ENCODE data around the genes CELF6 and NEO1.

DNA sequence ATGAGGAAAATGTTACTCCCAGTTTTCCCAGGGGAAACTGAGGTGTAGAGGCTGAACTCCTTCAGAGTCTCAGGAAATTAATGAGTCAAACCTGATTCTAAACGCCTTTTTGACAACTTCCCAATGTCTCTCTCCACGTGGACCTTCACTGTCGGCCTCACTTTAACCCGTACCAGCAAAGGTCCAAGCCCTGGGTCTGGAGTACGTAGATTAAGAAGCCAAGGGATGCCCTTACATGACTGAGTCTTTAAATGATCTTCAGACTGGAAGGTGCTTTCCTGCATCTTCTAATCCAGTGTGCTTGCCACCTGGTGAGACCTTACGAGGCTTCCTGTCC is 1.7 kb downstream of the PKM start:
- RRBS, result no CpG with 5 or more reads among the region's 6 CpGs

GRCh38 chr15:72319576-72320836 is at the start of gene CELF6:
Gene CELF6, minus strand, starts transcription at chr15:72320157.
- RRBS, result 10% methylated on average over 35 of the region's 106 CpGs

DNA sequence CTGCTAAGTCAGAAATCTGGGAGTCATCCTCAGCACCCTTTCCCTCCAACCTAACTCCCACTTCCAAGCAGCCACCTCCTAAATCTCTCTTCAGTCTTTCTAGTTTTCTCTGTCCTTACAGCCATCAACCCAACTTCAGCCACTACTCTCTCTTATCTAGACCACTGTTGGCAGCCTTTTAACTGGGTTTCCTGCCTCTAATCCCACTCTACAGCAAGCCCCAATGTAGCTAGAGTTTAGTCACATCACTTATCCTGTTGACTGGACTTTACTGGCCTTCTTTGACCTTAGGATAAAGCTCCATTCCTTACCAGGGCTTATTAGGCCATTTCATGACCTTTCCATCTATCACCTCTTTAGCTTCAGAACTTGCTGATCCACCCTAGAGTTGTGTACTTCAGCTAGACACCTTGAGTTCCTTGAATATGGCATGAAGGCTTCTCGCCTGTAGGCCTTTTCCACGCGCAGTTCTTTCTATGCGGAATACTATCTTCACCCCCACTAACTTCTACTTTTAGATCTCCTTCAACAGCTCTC is 8.4 kb downstream of the HEXA start:
- RRBS, result no CpG with 5 or more reads among the region's 4 CpGs

DNA sequence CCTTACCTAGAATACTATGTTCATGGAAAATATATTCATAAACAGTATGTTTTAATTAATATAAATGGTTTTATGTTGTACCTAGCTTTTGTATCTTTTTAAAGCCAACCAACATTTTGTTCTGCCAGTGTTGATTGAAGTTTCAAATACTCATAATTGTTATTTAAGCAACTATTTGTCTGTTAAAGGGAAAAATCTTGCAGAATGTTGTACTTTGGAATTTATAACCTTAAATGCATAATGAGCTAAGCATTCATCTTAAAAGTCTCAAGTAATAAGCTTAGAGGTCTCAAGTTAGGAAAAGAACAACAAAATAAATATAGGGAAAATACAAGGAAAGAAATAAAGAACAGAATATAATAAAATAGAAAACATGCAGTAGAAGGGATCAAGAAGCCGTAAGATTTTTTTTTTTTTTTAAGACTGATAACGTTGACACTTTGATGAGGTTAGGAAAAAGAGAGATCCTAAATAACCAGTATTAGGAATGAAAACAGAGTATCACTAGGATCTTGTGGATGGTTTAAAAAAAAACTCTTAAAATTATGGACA is 57.7 kb downstream of the ARIH1 start:
- RRBS, result no CpG with 5 or more reads among the region's 2 CpGs

DNA sequence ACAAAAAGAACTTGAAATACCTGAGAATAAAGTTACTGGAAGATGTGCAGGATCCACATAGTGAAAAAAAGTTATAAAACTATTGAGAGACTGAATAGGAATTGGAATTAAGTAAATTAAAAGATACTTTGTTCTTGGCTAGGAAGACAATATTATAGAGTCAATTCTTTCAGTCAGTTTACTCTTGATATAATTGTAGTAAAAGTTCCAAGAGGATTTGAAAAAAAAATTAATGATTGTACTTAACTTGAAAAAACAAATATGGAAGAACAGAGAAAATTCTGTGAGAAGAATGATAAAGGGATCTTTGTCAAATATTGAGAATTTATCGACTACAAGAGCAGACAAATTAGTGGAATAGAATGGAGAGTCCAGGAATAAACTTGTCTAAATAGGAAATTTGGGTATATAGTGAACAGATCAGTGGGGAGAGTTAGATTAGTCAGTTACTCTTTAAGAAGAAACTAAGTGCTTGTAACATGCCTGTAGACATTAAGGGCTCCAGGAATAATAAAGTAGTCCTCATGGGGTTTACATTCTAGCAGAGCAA is 67.3 kb downstream of the ARIH1 start:
- RRBS, result no CpG with 5 or more reads among the region's 1 CpG

- RRBS, result no CpG with 5 or more reads among the region's 2 CpGs
Observed at GRCh38 chr15:72548044-72548499, 73.9 kb downstream of the ARIH1 start.

DNA sequence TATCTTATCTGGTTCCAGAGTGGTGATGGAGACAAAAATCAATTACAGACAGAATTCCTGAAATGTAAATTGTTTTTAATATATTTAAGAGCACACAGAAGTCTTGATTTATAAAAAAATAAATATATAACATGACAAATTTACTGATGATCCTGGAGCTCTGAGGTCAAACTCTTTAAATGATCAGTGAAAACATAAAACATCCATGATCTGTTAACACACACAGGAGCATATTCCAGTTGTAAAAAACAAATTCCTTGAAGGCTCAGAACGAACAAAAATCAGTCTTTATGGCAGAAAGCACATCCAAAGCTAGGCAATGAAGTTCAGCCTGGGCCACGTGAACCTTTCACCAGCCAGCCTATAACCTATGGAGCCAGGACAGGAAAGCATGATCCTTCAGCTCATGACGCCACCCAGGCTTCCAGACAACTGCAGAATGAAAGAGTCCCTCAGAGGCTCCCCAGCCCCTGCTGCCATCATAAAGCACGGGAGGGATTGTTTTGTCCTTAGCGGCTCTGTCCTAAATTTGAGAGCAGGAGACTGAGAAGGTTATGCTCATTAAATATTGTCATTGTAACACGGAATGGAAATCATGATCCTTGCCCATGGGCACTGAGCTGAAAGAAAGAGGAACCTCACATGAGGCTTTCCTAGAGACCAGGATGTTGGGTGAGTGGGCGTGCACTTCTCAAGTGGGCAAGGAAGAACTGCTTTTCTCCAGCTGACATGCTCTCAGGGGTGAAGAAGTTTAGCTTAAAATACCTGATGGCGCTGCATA is 32.1 kb downstream of the ADPGK start:
- RRBS, result no CpG with 5 or more reads among the region's 8 CpGs

DNA sequence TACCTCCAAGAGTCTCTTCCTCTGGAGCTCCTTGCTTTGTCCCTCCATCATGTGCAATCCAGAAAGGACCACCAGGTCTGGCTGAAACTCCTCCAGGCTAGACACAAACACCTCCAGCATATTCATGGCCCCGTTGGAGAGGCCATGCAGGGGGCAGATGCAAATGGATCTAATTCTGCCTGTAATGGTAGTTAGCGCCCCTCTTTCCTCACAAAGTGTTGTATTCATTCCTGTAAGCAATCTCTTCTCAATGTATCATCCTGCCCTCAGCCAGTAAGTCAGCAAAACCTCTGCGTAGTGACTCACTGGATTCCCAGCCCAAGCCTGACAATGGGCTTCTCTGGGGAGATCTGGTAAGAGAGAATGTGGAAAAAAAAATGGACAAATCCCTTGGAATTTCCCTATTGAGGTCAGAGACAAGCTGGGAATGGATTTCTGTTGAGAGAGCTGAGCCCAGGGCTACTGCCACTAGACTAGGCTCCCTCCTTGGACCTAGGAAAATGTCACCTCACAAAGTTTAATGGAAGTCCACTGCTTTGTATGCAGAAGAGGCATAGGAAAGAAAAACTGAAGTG is 25.4 kb downstream of the ADPGK start:
- RRBS, result no CpG with 5 or more reads among the region's 3 CpGs

DNA sequence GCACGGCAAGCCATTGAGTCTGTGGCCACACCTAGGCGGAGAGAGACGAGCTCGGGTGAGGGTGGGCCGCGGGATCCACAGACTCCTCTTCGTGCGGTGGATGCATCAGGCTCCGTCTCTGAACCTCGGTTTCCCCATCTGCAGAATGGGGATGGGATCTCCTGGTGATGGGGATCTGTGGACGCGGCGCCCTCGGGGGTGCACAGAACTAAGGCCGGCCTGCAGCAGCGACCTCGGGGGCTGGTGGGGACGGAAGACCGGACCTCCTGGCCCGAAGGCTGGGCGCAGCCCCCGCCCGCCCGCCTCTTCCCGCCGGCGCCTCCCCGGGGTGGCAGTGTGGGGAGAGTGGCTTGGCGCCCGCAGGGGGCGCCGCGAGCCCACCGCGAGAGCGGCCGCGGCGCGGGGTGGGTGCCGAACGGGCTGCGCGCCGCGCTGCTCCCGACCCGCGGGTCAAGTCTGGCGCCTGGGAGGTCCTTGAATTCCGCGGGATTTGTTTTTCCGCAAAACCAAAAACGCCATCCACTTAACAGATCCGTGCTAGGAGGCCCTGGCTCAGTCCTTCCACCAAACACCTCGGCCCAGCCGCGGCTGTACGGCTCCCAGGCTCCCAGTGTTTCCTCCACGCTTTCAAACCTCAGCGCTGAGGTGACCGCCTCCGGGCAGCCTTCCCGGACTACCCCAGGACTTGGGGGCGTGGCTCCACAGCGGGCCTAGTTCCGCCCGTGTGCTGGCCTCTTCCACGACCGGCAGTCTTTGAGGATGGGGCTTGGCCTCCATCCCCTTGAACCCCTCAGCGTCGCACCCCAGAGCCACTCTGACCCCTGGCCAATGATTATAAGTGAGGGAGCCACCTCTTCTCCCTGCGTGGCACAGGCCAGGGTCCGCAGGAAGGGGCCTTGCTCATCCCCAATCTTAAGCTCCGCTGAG is 13.3 kb upstream of the ADPGK start:
- RRBS, result 3% methylated on average over 18 of the region's 75 CpGs

DNA sequence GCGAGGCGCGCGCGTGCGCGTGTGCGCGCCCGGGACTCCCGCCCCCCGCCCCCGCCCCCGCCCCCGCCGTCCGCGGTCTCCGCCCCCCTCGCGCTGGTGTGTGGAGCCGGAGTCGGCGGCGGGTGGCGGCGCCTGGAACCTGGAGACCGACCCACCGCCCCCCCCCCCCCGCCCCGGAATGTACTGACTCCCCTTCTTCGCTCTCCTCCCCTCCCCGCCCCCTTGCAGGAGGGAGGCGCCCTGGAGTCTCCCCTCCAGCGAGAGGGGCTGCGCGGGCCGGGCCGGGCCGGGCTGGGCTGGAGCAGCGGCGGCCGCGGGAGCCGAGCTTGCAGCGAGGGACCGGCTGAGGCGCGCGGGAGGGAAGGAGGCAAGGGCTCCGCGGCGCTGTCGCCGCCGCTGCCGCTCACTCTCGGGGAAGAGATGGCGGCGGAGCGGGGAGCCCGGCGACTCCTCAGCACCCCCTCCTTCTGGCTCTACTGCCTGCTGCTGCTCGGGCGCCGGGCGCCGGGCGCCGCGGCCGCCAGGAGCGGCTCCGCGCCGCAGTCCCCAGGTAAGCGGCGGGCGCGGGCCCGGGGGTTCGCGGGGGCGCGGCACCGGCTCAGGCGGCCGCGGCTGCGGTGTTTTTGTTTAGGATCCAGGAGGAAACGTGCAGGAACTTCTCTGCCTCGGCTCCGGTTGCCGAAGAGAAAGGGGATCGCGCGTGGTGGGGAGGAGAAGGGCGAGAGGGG is at the start of gene NEO1:
NEO1 (plus strand) TSS at position 208 of the 728 bp plus-strand sequence.
- RRBS, result 2% methylated on average over 65 of the region's 98 CpGs

DNA sequence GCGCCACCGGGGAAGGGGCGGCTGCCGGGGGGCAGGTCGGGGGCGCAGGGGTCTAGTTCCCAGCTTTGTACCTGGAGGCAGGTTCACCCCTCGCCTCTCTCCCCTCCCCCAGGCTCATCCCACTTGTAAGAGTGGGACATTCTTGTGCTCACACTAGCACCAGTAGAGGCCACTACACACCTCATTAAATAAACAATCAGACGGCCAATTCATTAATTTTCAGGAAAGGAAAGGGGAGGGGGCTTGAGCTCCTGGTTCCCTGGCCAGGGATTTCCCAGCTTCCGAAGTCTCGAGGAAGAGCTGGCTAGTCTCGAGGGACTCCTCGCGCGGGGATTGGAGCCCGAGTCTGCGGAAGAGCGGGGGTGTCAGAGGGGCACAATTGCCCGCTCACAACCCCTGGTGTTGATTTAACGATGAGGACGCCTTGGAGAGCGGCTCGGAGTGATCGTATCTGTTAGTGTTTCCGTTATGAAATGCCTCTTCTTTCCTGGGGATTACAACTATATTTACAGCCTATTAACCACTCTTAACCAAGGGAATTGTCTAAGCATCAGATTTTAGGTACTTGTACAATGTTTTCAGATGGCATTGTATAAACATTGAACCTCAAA is 826 bp downstream of the NEO1 start:
- RRBS, result no CpG with 5 or more reads among the region's 24 CpGs

- RRBS, result no CpG with 5 or more reads among the region's 3 CpGs
Observed at GRCh38 chr15:73069533-73070080, 17.3 kb downstream of the NEO1 start.

GRCh38 chr15:73176152-73176946 is 124.1 kb downstream of the NEO1 start:
- RRBS, result no CpG with 5 or more reads among the region's 3 CpGs

DNA sequence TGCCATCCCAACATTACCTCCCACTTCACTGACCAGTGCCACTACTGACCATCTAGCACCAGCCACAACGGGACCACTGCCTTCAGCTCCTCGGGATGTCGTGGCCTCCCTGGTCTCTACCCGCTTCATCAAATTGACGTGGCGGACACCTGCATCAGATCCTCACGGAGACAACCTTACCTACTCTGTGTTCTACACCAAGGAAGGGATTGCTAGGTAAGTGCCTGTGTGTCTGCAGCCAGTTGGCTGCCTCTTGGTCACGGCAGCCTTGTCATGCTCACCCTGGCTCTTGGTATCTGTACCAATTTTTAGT is 132.5 kb downstream of the HCN4 start:
- RRBS, result no CpG with 5 or more reads among the region's 8 CpGs

DNA sequence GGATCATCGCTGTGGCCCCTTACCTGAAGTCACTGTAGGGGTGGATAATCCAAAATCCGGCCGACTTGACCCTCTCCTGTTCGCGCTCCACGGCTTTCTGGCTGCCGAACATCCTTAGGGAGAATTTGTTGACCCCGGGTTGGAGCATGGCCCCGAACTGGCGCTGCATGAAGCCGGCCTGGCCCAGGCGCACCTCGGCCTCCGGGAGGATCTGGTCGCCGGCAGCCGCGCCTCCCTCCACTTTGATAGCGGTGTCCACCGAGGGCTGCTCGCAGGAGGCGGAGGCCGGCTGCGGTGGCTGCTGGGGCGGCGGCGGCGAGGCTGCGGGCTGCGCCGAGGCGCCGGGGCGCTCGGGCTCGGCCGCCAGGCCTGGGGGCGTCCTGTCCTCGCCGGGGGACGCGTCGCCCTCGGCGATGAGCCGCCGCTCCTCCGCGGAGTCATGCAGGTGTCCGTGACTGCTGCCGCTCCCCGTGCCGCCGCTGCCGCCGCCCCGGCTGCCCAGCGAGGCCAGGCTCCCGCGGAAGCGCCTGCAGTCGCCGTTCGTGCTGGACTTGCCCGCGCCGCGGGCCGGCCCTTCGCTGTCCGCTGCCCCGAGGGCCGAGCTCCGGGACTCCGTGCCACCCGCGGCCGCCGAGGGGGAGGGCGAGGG is 1.2 kb downstream of the HCN4 start:
- RRBS, result 6% methylated on average over 71 of the region's 80 CpGs

- RRBS, result 28% methylated on average over 3 of the region's 12 CpGs
Observed at GRCh38 chr15:73751539-73752002, 1.6 kb downstream of the INSYN1 start.

- RRBS, result no CpG with 5 or more reads among the region's 9 CpGs
Observed at GRCh38 chr15:73804504-73804999, 51.4 kb upstream of the INSYN1 start.

DNA sequence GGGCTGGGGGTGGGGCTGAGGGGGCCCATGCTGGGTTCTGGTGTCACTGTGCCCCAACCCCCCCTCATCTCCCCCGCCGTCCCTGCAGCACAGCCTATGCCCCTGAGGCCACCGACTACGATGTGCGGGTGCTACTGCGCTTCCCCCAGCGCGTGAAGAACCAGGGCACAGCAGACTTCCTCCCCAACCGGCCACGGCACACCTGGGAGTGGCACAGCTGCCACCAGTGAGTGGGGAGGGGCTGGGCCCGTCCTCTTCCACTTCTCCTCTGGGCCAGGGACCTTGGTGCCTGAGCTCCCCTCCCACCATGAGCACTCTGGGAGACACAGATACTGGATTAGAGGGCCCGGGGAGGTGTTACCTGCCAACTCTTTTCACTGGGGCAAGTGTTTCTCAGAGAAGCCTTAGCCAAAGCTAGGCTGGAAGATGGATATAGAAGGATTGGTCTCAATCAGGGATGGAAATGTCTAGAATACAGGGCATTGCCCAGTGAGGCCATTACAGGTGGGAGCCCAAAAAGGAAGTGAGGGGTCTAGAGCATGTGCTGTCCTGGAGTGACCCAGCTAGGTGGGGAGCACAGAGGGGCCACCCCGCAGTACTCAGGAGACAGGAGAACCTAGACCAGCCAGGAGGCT is 20.2 kb downstream of the LOXL1 start:
- RRBS, result no CpG with 5 or more reads among the region's 13 CpGs

DNA sequence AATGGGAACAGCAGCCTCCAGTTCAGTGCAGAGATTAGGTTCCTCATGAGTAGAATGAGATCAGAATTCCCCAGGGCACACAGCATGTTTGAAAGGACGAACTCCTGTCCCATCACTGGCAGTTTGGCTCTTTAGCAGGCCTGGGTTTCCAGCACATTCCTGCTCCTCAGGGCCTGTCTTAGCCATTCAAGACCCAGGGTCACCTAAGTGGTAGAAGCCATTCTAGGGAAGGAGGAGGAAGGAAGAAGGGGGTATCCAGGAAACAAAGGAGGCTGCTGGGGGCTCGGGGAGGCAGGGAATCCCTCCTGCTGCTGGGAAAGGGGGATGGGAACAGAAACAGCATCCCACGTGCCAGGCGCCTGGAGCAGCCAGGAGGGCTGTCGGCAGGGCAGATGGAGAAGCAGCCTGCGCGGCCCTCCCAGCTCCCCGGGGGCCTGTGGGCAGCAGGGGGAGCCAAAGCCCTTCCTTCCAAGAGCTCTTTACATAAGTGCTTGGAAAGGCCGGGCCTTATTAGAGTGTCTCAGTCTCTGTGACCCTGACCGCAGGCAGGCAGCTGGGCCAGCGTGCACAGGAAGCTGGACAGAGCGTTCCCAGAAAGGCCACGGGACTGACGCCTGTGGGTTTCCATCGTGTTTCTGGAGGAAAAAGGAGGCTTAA is 24.7 kb downstream of the LOXL1 start:
- RRBS, result 3% methylated on average over 2 of the region's 15 CpGs

DNA sequence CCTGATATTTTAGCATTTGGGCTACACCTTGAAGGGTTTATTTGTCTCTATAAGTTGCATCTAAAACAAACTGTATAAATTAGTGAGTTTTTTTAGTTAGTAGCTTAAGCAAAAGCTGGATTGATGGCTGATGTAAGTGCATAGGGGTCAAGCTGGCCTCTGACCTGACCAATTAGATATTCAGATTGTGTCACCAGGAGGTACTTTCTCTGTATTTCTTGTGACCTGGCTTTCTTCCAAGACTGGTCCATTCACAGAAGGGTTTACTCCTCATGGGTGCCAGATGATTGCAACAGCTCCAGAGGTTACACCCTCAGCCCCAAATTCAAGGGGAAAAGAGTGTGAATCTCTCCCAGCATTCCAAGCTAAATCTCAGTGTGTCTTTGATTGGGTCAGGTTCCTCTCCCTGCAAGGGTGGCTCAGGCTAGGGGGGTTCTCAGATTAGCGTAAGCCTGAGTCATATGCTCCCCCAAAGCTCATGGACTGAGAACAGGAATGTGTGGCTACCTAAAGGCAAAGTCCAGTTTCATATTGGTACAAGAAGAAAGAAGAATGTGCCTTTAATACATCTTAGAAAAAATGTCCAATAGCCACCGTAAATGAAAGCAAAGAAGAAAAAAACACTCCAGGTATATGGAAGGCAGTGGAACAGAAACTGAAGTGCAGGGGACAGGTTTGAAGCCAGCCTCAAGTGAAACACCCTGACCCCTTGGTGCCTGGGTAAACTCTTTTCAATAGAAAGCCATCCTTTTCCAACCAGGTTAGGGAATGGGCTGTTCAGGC is 16.5 kb downstream of the PML start:
- RRBS, result no CpG with 5 or more reads among the region's 2 CpGs